ENCODE measurements around the gene SLC2A7.

DNA sequence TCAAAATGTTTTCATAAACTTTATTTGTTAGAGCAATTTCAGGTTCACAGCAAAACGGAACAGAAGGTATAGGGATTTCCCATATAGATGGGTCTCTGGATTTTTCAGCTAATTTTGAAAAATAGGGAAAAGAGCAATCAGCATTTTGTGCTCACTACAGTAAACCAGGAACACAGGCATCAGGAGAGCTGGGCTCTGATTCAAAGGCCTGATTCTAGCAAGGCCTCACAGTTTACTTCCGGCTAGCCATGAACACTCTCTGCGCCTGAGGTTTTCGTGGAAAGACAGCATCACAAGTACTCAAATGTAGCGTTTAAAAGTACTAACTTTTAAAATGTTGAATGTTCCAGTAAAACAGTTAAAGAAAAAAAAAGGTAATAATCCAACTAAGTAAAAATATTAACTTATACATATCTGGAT, 120.5 kb downstream of the SLC45A1 start:
- RRBS = no CpG with 5 or more reads among the region's 5 CpGs

DNA sequence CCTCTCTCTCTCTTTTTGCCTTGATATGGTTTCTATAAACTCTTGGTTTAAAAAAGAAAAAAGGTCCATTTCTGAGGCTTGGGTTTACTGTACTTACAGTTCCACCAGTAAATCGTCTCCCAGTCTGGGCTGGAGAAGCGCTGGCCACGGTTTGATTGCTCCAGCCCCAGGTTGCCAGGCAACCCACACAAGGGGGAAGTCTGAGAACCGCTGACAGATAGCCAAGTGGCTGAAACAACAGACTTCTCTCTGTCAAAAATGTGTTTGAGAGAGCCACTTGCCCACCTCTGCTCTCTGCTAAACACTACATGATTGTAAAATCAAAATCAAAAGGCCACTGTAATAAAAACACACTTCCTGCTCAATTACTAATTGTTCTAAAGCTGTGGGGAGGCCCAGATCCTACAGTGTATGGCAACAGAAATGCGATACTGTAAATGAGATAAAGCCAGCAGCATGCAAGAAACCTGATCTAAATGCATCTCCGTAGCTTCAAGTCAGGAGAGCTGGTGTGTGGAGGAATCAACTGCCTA, 121.1 kb downstream of the SLC45A1 start:
- RRBS = no CpG with 5 or more reads among the region's 6 CpGs

DNA sequence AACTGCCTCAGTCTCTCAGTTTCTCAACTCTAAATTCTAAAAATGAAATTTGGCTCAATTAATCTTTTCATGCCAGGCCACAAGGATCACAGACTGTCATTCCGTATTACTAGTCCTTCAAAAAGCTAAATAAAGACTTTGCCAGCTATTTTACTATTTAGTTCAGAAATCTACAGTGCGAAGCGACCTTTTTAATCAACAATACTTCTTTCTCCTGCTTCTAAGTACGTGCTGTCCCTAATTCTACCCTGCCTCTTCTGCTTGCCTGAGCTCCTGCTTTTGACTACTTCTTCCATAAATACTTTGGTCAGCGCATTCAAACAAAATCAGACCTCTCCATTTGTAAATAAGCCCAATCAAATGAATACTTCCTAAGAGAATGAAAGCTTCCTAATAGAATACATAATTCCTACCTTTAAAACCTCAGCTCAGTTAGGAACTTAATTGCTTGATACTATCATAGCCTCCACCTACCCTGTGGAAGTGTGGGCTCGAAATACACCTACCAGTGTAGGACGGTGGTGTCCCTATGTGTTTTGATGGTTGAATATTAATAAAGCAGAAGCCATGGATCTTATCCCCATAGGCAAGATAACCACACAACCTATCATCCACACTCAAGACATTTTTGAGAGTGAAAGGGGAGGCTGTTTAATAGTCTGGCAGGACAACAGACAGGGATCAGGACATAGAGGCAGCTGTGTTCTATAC, 196.8 kb downstream of the RERE start:
- RRBS = no CpG with 5 or more reads among the region's 7 CpGs

GRCh38 chr1:8856744-8857781, 21.4 kb downstream of the ENO1 start:
- RRBS = no CpG with 5 or more reads among the region's 16 CpGs

DNA sequence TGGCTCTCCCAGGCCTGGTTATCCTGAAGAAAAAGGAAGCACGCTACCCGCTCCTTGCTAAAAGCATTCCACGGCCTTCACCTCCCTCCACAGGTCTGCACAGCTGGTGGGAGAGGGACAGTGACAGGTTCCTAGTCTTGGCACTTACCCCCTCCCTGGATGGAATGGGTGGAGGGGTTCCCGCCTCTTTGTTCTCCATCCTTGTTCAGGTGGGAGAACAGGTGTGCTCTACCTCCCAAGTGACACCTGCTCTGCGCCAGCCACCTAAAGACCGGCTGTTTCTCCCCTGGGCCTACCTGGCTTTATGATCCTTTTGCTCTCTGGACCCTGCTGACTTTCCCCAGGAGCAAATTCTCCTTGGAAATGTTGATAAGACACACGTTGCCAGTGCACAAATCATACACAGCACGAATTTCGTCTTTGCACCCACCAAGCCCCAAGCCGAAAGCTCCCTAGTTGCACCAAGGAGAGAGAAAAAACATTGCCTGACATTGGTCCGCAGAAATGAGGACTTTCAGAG, at the start of gene SLC2A7:
TSS of gene SLC2A7 (minus strand) at position 277 of the 520 bp plus-strand sequence.
- RRBS = no CpG with 5 or more reads among the region's 11 CpGs

DNA sequence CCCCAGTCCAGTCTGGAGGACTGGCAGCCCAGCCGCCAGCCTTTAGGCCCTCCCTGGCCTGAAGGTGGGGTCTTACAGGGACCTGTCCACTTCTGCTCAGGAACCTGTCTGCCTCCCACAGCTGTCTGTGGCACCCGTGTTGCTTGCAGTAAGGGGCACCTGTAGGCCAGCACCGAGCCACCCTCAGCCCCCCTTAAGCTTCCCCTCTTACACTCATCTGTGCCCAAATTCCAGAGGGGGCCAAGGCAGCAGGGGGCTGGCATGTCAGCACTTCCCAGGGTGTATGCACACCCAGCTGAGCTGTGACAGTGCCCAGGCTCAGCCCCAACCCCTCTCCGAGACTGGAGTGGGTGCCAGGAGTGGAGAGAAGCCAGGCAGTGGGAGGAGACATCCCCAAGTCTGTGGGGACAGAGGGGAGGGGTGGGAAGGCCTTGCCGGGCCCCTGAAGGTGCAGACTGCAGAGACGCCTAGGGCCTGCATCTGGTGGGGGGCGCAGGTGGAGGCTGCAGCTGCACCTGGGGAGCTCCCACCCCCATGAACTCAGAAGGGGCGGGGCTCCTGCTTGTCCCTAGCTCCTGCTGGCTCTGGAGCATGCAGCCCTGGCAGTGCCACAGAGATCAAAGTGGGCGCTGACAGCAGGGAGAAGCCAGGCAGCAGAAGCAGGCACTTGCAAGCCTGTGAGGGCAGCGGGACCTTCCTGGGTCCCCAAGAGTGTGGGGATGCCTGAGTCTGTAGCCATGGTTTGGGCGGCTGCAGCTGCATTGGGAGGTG, 5.4 kb upstream of the SLC2A7 start:
- RRBS = no CpG with 5 or more reads among the region's 11 CpGs

DNA sequence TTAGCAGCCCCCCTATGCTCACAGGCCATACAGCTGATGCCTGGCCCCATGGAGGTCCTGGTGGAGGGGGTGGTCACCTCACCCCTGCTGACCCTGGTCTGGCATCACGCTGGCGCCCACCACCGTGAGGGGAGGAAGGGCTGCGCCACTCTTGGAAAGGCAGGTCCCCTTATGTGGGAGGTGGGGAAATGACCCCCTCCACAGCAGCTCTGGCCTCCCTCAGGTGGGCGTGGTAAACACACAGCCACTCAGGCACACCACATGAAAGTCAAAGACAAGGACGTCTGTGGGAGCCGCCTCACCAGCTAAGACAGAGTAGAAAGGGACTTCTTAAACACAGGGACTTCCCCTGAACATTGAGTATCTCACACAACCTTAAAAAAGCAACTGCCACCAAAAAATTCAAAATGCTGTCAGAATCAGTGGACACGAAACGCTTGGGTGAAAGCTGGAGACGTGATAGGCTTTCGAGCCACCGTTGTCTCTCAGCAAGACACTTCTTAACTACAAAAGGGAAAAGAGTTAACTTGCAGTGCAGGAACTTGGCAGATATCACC, 6.9 kb downstream of the GPR157 start:
- RRBS = no CpG with 5 or more reads among the region's 12 CpGs

- RRBS = no CpG with 5 or more reads among the region's 34 CpGs
These were observed 38.1 kb upstream of the H6PD start for GRCh38 chr1:9196168-9197258.

GRCh38 chr1:9240734-9241561, 6.4 kb downstream of the H6PD start:
- RRBS = no CpG with 5 or more reads among the region's 7 CpGs

DNA sequence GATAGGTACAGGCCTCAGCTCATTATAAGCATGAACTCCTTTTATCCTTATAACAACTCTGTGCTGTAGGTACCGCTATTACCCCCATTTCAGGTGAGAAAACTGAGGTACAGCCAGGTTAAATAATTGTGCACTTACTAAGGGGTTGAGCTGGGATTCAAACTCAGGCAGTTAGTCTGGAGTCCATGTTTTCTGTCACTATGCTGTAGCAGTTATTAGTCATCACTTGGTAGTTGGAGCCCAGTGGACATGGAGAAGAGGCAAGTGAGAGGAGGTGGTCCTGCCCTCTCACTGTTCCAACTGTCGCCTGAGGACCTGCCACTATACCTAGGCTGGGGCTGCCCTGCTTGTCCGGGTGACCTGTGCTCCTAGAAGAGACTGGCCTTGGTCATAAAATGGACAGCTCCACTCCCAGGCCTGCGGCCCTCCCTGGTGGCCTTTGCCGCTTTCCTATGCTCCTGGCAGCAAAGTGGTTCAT, 9.7 kb downstream of the H6PD start:
- RRBS = no CpG with 5 or more reads among the region's 5 CpGs

- RRBS = 89% methylated on average over 5 of the region's 16 CpGs
These were observed 17.0 kb downstream of the H6PD start for GRCh38 chr1:9251320-9252217.

GRCh38 chr1:9296694-9297596, 4.3 kb downstream of the SPSB1 start:
- RRBS = no CpG with 5 or more reads among the region's 12 CpGs

- RRBS = no CpG with 5 or more reads among the region's 13 CpGs
These were observed 34.0 kb downstream of the SPSB1 start for GRCh38 chr1:9326568-9327142.

- RRBS = no CpG with 5 or more reads among the region's 7 CpGs
These were observed 113.4 kb downstream of the SPSB1 start for GRCh38 chr1:9406033-9406492.

DNA sequence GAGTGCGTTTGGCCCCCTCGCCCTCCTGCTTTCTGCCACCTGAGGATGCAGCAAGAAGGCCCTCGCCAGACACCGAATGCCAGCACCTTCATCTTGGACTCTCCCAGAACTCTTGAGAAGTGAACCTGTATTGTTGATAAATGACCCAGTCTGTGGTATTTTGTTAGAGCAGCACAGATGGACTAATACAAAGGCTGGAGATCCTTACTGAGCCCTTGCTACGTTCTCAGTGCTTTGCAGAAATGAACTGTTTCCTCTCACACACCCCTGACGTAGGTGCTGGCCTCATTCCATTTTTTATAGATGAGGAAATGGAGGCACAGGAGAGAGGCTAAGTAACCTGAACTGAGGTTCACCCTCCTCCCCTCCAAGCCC, 101.9 kb upstream of the SLC25A33 start:
- RRBS = no CpG with 5 or more reads among the region's 6 CpGs

- RRBS = no CpG with 5 or more reads among the region's 12 CpGs
These were observed 92.1 kb upstream of the SLC25A33 start for GRCh38 chr1:9447086-9447669.

- RRBS = no CpG with 5 or more reads among the region's 18 CpGs
These were observed 83.6 kb upstream of the SLC25A33 start for GRCh38 chr1:9455527-9456184.

DNA sequence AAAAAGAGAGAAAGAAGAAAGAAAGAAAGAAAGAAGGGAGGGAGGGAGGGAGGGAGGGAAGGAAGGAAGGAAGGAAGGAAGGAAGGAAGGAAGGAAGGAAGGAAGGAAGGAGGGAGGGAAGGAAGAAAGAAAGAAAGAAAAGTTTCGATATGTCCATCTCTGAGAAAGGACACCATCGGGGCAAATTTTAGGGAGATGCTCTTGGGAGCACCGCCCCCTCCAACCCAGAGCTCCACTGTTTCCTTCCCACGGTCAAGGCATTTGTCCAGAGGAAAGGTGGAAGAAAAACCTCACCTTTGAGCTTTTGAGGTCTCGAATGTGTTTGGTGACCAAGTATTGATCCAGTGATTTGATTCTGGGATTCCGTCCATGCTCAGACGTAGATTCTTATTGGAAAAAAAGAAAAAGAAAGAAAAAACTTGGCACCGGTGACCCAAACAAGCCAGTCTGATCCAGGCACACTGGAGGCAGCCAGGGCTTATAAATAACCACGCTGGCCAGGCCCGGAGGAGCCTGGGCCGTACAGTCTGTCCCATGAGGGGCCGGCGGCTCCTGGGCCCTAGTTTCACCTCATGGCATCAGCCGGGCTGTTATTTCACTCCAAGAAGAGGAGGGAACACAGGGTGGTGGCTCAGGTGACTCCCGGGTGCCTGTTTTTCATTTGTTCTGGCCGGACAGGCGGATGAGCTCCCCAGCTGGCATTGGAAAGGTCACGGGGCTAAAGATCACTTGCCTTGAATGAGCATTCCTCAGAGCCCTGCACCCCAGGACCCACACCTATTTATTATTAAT, 36.1 kb upstream of the SLC25A33 start:
- RRBS = 80% methylated on average over 5 of the region's 18 CpGs

- RRBS = 1% methylated on average over 6 of the region's 58 CpGs
These were observed 24.4 kb upstream of the PIK3CD start for GRCh38 chr1:9626814-9627777.

GRCh38 chr1:9873329-9874410, 36.4 kb downstream of the CTNNBIP1 start:
- RRBS = no CpG with 5 or more reads among the region's 13 CpGs